Stomach (tissue), 7 donors: ENCODE data around the genes HSF5, MTMR4 and DHX40.

DNA sequence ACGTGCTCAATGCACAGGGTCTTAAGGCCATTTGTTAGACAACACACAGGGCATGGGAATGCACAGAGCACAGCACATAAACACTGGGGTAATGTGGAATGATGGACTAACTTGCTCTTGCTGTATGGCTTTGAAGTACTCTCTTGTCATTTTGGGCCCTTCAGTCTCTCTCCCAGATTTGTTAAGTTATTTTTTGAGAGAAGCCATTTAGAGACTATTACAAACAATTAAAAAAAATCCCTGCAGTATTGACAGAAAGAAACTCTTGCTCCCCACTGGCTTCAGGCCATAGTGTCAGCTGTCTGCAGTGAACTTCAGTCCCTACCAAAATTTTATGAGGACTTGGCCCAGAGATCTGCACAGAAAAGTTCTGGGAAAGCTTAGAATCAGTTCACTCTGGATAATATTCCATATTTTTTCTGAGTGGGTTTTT lies 30.8 kb upstream of the SUPT4H1 start:
- PRO-cap = no peak
- RAMPAGE, long total RNA, 5 experiments = no peak in any of the 5 experiments
- RRBS = no CpG with 5 or more reads among the region's 1 CpG

DNA sequence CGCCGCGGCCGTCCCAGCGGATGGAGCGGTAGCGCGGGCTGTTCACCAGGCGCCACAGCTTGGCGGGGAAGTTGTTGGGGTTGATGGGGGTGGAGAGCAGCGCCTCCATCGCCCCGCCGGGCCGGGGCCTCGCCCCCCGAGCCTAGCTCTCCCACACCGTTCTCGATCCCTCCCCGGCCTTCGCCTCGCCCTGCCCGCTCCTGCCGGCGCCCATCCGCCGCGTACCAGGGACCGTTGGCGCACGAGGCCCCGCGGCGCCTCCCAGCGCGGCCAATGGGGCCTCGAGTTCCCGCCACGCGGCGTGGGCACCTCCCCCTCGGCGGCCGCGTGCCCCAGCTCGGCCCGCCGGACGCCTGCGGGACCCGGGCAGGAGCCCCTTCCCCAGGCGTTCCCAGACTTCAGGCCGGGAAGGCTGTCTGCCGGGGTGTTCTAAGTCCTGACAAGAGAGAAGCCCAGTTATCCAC lies at the start of gene HSF5:
TSS of gene HSF5 (minus strand) at position 243 of the 464 bp plus-strand sequence.
- PRO-cap = no peak
- RAMPAGE, long total RNA, 5 experiments = no peak in any of the 5 experiments
- RRBS = 60% methylated on average over 8 of the region's 54 CpGs

DNA sequence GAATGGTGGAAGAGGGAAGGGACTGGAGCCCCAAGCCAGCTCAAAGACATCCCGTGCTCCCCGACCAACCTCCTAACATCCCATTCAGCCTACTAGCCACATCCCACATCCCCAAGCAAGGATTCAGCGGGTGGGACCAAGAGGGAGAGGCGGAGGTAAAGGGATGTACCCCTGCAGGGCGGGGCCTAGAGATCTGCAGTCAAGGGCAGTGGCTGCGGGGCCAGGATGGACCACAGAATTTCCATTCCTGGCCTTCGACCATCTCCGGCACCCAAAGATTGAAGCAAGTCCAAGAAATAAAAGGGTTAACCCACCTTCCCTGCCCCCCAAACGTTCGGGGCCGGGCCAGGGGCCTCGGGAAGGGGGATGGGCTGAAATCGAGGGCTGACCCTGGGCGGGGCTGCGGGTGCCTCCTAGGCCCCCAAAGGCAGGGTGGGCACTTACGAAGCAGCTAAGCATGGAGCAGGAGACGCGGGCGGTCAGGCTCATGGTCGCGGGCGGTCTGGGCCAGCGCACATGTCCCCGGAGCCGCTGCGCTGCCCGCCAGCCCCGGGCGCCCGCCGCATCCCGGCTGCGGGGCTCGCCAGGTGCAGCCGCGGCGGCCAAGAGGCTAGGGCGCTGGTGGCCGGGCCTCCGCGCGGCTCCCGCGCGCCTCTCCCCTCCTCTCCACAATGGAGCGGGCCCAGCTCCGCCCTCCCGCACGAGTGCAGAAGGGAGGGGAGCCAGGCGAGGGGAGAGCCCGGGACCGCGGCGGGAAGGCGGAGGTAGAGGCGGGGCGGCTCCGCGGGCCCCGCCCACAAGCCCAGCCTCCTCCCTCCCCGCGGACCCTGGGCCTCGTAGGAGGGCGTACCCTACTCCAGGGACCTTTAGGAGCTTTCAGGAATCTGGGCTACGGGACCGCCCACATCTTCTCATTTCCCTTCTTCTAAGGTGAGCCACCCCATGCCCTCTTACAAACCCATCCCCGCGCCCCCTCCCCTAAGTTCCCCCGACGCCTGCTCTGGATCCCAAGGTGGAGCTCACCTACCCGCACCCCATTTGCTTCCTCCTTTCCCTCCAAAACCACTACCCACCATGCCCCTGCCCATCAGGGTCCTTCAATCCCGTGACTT lies at the start of gene MTMR4:
TSS of gene MTMR4 (minus strand) at position 720 of the 1,112 bp plus-strand sequence.
- PRO-cap = bidirectional peak, plus-strand start at position 879 of the sequence, minus-strand start at position 673 of the sequence
- RAMPAGE, long total RNA, 5 experiments = no peak in any of the 5 experiments
- RRBS = 3% methylated on average over 20 of the region's 72 CpGs

DNA sequence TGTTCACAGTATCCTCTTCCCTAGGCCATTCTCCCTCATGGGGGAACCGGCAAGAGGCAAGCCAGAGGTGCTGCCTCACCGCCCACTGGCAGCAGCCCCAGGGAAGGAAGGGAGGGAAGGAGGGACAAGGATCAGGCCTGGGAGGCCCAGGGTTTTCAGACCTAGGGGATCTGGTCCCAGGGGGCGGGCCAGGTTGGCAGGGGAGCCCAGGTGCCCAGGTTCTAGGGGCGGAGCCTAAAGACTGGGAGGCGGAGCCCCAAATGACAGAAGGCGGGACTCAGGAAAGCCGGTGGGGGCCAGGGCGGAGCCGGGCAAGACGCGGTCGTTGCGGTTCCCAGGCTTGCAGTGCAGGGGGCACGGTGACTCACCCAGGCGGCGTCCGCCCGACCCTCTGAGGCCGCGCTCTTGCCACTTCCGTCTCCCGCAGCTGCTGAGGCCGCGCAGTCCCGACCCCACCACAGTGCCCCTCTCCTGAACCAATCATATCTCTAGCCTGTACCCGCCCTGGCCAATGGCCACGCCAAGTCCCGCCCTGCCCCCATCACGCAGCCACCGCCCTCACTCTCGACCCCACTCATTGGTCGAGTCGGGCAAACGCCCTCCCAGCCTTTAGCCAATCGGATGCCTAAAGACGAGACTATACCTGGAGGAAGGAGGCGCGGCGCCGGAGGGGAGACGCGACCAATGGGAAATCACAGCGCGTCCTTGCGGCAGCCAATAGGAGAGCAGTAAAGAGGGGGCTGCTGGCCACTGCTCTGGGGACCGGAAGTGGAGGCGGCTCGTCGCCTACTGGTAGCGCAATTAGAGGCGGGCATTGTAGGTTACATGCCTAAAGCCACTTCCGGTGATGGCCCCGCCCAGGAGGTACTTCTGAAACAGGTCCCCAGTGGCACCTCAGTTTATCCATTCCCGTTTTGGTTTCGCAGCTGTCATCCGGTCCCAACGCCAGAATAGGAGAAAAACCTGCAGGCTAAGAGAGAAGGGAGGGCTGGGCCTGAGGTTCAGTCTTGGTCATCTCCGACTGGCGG lies 3.3 kb upstream of the MTMR4 start:
- PRO-cap = bidirectional peak, plus-strand start at position 337 of the sequence, minus-strand start at position 423 of the sequence; unidirectional peak, plus-strand start at position 906 of the sequence; unidirectional peak, plus-strand start at position 1,000 of the sequence
- RAMPAGE, long total RNA, 5 experiments = start-site peak on the minus strand in 1 of 5 experiments, centred at position 440 of the sequence, 124 reads per replicate
- RRBS = under 1% methylated on average over 15 of the region's 59 CpGs

- PRO-cap = unidirectional peak, minus-strand start at chr17:58529313
- RAMPAGE, long total RNA, 5 experiments = start-site peak on the minus strand in 1 of 5 experiments, at chr17:58529194-58529706 at its widest, 16 reads per replicate
- RRBS = no CpG with 5 or more reads among the region's 7 CpGs
Observed at GRCh38 chr17:58528733-58529764, 14.6 kb upstream of the MTMR4 start.

GRCh38 chr17:58679854-58680252 lies 12.0 kb downstream of the IGBP1C start:
- PRO-cap = no peak
- RAMPAGE, long total RNA, 5 experiments = no peak in any of the 5 experiments
- RRBS = no CpG with 5 or more reads among the region's 9 CpGs

DNA sequence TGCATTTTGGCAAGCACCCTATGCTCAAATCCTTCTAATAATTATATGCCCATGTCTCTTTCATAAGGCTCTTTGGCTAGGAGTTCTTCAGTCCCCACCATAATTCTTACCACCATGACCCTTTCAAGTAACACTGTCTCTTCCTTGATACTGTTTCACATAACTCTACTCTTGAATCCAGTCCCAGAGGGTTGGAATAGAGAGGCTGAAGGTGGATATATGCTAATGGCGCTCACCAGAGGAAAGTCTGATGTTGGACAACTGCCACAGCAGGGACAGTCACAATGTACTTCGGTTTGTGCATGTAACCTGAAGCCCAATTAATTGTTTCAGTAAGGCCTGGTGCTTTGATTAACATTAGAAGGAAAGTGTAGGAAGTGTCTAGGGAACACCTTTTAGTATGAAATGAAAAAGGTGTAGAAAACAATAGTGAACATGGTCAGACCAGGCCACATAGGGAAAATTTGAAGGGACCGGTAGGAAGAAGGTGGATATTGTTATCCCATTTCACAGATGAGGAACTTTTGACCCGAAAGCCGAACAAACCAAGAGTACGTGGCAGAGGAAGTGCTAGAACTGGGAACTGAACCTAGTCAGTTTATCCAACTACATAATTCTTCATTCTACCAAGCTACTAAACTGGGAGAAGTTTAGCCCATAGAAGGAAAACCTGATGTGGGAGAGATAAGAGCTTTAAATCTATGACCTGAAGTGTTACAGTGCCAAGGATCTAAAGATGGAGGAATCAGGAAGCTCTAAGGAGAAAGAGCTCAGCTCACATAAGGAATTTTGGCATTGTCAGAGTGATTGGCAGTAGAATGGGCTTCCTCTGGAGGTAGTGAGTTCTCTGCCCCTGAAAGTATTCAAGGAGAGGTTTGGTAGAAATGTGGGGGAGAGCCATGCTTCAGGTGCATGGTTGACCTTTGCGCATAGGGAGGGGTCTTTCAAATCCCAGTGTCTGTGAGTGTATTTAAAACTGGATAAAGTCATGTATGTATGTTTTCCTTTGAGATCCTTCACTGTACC lies 43.1 kb downstream of the YPEL2 start:
- PRO-cap = no peak
- RAMPAGE, long total RNA, 5 experiments = start-site peak on the plus strand in 3 of 5 experiments, centred at positions 235 to 428 of the sequence, 6 to 12 reads per replicate
- RRBS = no CpG with 5 or more reads among the region's 7 CpGs

GRCh38 chr17:59381574-59382395 lies 50.3 kb downstream of the YPEL2 start:
- PRO-cap = no peak
- RAMPAGE, long total RNA, 5 experiments = no peak in any of the 5 experiments
- RRBS = no CpG with 5 or more reads among the region's 9 CpGs

GRCh38 chr17:59406717-59407285 lies 75.3 kb downstream of the YPEL2 start:
- PRO-cap = no peak
- RAMPAGE, long total RNA, 5 experiments = no peak in any of the 5 experiments
- RRBS = no CpG with 5 or more reads among the region's 6 CpGs

DNA sequence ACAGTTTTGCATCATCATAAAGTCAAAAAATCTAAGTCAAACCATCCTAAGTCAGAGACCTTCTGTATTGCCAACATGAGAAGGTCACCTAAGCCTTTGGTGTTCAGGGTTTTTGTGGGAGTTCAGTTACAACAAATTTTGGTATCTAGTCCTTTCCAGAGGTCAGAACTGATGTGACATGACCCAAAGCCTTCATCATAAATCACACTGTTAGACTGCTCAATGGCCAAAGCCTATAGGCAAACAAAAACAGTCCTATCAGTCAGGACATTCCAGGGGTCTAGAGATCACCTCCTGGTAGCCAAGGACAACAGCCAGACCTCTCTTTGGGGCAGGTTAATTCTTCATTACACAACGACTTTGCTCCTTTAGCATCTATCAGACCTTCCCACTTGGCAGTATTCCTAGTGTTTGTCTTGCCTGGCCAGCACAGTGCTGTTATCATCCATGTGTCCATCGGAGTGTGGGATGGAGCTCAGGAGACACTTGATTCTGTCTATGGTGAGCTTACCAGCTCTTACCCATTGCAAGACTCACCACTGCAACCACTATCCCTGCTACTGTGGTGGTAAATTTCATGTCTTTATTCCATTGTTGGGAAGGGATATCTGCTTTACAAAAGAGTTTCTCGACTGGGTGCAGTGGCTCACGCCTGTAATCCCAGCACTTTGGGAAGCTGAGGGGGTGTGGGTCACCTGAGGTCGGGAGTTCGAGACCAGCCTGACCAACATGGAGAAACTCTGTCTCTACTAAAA lies 95.6 kb upstream of the DHX40 start:
- PRO-cap = no peak
- RAMPAGE, long total RNA, 5 experiments = no peak in any of the 5 experiments
- RRBS = no CpG with 5 or more reads among the region's 6 CpGs

- PRO-cap = unidirectional peak, plus-strand start at chr17:59565624
- RAMPAGE, long total RNA, 5 experiments = start-site peak on the plus strand in 5 of 5 experiments, at chr17:59565606-59565640 at its widest, 117 to 741 reads per replicate
- RRBS = 38% methylated on average over 12 of the region's 61 CpGs
Observed at GRCh38 chr17:59565315-59566014, at the start of gene DHX40. Gene DHX40, plus strand, starts transcription at chr17:59565610.

- PRO-cap = no peak
- RAMPAGE, long total RNA, 5 experiments = start-site peak on the plus strand in 1 of 5 experiments, at chr17:59648160-59648354 at its widest, 65 reads per replicate
- RRBS = no CpG with 5 or more reads among the region's 6 CpGs
Observed at GRCh38 chr17:59647954-59648605, 28.4 kb downstream of the CLTC start.

- PRO-cap = no peak
- RAMPAGE, long total RNA, 5 experiments = no peak in any of the 5 experiments
- RRBS = no CpG with 5 or more reads among the region's 2 CpGs
Observed at GRCh38 chr17:59695434-59695828, 11.8 kb downstream of the PTRH2 start.

DNA sequence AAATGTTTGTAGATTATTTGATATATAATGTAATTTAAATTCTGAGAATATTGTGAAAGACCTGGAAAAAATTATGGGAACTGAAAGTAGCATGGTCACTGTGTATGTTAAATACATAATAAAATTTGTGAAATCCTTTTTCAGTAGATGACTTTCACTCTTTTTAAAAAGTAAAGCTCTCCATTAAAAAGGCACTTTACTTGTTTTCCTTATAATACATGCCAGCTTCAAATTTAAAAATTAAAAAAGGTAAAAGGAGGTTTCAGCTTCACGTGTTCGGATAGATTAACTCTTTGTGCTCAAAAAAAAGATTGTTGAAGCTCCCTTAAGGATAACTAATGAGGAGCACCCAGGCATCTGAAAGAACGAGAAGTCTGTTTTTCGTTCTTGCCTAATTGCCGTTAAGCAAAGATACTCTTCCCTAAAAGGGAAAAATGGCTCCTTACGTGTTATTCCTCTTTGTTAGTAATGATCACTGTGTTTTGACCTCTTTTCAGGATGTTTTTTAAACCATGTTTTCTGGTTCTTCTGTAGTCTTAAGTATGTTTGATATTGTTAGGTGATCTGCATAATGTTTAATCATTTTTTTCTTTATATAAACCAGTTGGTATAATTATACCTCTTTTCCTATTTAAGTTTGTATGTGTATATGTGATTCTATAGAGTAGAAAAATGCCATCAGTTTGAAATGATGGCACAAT lies 87.7 kb downstream of the TUBD1 start:
- PRO-cap = no peak
- RAMPAGE, long total RNA, 5 experiments = no peak in any of the 5 experiments
- RRBS = no CpG with 5 or more reads among the region's 6 CpGs

- PRO-cap = unidirectional peak, plus-strand start at chr17:59964120; bidirectional peak, plus-strand start at chr17:59964235, minus-strand start at chr17:59964253; bidirectional peak, plus-strand start at chr17:59964473, minus-strand start at chr17:59964284
- RAMPAGE, long total RNA, 5 experiments = no peak in any of the 5 experiments
- RRBS = no CpG with 5 or more reads among the region's 21 CpGs
Observed at GRCh38 chr17:59963640-59964397, 721 bp downstream of the RNFT1 start.

DNA sequence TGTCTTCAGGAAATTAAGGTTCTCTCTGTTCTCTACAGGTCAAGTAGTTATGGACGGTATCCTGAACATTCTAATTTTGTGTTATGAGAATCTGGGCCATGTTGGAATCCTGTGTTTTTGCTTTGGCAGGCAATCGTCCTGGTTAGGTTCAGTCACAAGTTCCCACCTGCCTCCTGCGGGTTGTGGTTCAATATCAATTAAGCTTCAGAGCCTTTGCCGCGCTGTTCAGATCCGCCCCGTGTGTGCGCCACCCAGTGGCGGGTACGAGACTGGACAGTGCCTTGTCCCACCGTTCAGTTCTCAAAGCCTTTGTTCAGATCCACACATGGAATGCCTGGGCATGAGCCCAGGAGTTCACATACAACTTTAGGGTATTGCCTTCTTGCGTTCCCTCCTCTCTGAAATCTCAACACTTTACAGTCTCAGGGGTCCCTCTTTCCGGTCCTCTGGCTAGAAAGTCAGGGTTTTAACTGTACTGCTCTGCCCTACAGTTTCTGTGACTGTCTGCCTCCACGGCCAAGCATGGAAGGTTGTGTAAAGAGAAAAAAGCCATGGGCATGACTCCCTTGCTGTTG lies 41.6 kb downstream of the HEATR6 start:
- PRO-cap = no peak
- RAMPAGE, long total RNA, 5 experiments = no peak in any of the 5 experiments
- RRBS = no CpG with 5 or more reads among the region's 14 CpGs

- PRO-cap = unidirectional peak, minus-strand start at chr17:60393172
- RAMPAGE, long total RNA, 5 experiments = no peak in any of the 5 experiments
- RRBS = no CpG with 5 or more reads among the region's 12 CpGs
Observed at GRCh38 chr17:60392978-60393605, 1.2 kb upstream of the USP32 start.

DNA sequence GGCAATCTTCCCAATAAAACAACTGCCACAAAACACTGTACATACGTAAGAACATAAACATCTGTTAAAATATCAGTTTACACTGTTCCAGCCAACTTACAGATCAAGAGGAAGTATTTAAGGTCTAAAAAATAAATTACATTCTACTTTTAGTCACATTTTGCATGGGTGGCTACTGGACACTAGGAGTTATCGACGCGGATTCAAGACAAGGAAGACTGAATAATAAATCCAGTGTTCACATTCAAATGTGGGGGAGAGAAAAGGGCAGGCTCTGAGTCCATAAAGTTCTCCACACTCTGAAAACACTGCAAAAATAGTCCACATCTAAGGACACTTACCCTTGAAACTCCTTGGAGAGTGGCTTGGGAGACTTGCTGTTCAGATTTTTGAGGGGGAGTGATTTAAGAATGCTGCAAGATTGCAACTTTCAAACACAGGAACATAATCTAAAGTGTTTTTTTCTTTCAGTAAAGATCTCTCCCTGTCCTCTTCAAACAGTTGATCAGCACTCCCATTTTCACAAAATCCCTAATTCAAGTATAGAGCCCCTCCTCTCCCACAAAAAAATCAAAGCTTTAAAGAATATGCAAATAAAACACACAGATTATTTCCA lies 1.3 kb downstream of the APPBP2 start:
- PRO-cap = no peak
- RAMPAGE, long total RNA, 5 experiments = no peak in any of the 5 experiments
- RRBS = no CpG with 5 or more reads among the region's 4 CpGs

DNA sequence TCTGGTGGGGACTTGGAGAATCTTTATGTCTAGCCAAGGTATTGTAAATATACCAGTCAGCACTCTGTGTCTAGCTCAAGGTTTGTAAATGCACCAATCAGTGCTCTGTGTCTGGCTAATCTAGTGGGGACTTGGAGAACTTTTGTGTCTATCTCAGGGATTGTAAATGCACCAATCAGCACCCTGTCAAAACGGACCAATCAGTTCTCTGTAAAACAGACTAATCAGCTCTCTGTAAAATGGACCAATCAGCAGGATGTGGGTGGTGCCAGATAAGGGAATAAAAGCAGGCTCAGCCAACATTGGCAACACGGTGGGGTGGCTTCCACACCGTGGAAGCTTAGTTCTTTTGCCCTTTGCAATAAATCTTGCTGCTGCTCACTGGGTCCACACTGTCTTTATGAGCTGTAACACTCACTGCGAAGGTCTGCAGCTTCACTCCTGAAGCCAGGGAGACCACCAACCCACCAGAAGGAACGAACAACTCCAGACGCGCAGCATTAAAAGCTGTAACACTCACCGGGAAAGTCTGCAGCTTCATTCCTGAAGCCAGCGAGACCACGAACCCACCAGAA lies 14.4 kb downstream of the PPM1D start:
- PRO-cap = no peak
- RAMPAGE, long total RNA, 5 experiments = no peak in any of the 5 experiments
- RRBS = no CpG with 5 or more reads among the region's 10 CpGs

GRCh38 chr17:60886608-60887888 lies 209.4 kb downstream of the BCAS3 start:
- PRO-cap = no peak
- RAMPAGE, long total RNA, 5 experiments = no peak in any of the 5 experiments
- RRBS = no CpG with 5 or more reads among the region's 41 CpGs